Cardiac septum (tissue), 1 donor: ENCODE measurements around a stretch of chr16.

GRCh38 chr16:15672274-15672593, 22.2 kb downstream of the NDE1 start:
- PRO-cap, result no peak

DNA sequence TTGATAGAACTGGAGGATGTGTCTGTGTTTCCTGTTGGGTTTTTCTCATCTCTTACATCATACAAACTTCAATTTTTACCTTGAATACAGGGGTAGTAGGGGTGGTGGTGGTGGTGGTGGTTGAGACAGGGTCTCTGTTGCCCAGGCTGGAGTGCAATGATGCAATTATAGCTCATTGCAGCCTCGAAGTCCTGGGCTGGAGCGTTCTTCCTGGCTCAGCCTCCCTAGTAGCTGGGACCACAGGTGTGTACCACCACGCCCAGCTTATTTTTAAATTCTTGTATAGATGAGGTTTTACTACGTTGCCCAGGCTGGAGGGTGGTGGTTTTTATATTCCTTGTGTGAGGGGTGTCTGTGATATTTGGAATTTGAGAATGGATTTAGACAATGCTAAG, 53.4 kb downstream of the NDE1 start:
- PRO-cap, result no peak

DNA sequence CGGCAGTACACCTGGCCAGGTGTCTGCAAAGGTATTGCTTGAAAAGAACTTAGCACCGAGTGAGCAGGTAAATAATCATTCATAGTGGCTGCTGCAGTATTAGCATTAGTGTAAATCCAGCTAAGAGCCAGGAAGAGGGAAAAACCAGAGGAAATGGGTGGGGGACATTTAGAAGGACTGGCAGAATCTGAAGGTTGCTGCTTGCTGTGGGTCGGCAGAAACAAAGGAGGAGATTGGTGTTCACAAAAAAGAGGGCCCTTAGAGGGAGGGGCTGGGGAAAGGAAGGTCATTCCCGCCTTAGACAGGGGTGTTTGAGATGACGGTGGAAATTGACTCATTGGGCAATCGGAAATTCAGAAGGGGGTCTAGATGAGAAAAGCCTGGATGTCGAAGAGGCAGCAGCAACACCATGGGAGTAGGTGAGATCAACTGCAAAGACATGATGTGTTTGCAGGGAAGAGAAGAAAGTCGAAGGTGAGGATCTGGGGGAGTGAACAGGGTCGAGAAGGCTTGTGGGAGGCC, 86.8 kb downstream of the NDE1 start:
- PRO-cap, result no peak

DNA sequence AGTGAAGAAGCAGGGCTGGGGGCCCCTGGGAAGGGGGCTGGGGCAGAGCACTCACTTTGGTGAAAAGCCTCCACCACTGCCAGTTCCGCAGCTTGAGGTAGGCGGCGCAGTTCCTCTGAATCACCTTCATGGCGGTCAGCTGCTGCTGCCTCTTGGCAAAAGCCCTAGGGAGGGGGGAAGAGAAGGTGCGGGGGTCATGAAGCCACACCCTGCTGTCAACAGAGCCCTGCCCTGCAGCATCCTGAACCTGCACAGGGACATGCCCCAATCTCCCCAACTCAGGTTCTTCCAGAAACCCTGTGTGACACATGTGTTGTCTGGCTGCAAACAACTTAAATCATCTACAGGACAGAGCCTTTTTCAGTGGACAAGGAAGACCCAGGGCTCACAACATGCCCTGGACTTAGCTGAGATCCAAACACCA, 95.0 kb downstream of the NDE1 start:
- PRO-cap, result no peak

GRCh38 chr16:15792588-15793441, 64.0 kb downstream of the MYH11 start:
- PRO-cap, result no peak

- PRO-cap, result no peak
Observed at GRCh38 chr16:15807635-15808290, 49.1 kb downstream of the MYH11 start.

- PRO-cap, result no peak
Observed at GRCh38 chr16:15810512-15810891, 46.3 kb downstream of the MYH11 start.

DNA sequence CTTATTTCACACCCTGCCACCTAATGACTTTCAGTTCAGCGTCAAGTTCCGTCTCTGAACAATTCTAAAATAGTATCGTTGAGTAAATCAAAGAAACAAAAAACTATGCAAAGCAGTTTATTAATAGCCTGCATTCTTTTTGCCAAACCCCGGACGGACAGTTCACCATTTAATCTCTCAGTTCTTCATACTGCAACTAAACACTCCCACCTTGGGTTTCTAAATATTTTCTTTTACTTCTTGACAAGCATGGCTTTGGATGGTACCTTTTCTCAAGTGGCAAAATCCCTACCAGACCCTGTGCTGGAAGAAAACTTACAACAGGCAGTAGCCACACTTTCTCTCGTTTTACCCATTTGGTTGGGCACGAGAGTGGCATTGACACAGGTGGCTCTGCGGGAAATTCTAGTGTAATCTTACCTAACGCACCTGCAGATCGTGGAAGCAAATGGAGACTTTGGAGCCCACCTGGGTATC, 1.1 kb downstream of the MYH11 start:
- PRO-cap, result no peak

- PRO-cap, result no peak
Observed at GRCh38 chr16:15874500-15875128, 13.8 kb downstream of the CEP20 start.

DNA sequence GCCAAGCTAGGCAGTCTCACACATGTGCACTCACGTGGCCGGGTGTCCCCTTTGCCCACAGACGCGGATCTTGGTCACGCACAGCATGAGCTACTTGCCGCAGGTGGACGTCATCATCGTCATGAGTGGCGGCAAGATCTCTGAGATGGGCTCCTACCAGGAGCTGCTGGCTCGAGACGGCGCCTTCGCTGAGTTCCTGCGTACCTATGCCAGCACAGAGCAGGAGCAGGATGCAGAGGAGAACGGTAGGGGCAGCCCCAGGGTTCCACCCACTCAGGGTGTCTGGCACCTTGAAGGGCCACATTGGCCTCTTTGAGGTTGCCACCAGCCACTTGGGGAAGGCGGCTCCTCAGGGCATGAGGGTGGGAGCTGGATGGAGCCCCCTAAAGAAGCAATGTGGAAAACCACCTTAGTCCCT, 132.9 kb downstream of the ABCC6 start:
- PRO-cap, result no peak

DNA sequence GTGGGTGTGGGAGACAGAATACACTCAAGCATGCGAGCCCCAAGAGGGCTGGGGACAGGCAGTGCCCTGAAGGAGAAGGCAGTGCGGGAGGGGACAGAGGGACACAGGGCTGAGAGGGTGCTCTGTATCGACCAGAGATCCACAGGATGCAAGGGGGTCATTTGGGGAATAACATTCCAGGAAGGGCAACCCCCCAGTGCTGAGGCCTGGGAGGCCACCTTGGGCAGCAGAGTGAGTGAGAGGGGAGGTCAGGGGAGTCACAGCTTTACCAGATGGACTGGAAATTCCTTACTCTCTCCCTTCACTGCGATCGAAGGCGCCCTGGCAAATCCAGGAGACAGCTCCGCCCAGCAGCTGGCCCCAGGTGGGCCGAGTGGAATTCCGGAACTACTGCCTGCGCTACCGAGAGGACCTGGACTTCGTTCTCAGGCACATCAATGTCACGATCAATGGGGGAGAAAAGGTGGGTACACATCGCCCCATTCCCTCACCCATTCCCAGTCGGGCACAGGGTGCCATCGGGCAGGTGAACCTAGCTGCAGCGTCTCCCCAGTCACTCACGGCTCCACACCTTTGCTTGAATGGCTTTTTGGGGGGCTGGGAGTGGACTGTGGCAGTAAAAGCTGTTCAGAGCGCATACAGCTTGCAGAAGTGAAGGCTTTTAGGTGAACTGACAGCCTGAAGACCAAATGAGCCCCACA, 91.7 kb downstream of the ABCC6 start:
- PRO-cap, result no peak

GRCh38 chr16:16143741-16144460, 79.4 kb downstream of the ABCC6 start:
- PRO-cap, result no peak

- PRO-cap, result no peak
Observed at GRCh38 chr16:17187845-17188699, 282.7 kb downstream of the XYLT1 start.

DNA sequence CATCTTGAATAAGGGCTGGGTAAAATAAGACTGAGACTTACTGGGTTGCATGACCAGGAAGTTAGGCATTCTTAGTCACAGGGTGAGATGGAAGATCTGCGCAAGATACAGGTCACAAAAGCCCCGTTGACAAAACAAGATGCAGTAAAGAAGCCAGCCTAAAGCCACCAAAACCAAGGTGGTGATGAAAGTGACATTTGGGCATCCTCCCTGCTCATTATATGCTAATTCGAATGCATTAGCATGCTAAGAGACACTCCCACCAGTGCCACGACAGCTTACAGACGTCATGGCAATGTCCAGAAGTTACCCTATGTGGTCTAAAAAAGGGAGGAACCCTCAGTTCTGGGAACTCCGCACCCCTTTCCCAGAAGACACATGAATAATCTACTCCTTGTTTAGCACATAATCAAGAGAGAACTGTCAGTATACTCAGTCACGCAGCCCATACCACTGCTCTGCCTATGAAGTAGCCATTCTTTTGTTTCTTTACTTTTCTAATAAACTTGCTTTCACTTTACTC, 120.4 kb upstream of the XYLT1 start:
- PRO-cap, result no peak

GRCh38 chr16:18535290-18535791, 26.6 kb downstream of the NOMO2 start:
- PRO-cap, result unidirectional peak, minus-strand start at chr16:18535530

DNA sequence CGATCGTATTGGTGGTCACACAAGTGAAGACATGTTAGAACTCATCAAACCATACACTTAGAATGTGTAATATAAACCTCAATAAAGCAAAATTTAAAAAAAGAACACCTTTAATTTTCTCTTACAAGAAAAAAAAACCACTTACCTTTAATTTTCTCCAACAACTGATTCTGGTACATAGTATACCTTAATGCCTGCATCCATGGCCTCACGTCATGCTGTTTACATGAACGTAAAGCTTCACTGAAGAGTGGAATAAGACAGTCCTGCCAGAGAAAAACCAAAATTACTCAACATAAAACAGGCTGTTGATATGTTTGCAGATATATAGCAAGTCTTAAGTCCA, 56.6 kb upstream of the ARL6IP1 start:
- PRO-cap, result no peak

GRCh38 chr16:18955671-18956270, 28.0 kb upstream of the TMC7 start:
- PRO-cap, result no peak

DNA sequence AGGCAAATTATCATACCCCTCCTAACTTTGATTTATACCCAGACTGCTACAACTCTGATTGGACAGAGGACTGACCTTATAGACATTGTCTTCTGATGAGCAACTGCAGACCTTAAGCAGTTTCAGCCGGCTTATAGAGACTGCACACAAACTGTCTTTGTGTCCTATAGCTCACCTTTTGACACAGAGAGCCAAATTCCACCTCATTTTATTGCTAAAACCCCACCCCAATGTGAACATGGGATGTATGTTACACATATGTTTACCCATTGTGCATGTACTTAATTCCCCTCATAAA, 25.0 kb upstream of the TMC7 start:
- PRO-cap, result no peak

DNA sequence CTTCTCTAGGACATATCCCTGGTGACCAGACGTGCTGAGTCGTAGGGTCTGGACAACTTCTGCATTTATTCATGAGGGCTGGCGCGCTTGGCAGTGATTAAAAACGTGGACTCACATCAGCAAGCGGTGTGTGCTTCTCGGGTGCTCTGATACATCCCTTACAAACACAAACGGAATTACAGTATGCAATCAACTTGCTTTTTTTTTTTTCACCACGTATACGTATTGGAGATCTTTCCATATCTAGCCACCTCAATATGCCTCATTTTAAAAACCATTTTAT, 23.2 kb downstream of the ITPRIPL2 start:
- PRO-cap, result no peak

DNA sequence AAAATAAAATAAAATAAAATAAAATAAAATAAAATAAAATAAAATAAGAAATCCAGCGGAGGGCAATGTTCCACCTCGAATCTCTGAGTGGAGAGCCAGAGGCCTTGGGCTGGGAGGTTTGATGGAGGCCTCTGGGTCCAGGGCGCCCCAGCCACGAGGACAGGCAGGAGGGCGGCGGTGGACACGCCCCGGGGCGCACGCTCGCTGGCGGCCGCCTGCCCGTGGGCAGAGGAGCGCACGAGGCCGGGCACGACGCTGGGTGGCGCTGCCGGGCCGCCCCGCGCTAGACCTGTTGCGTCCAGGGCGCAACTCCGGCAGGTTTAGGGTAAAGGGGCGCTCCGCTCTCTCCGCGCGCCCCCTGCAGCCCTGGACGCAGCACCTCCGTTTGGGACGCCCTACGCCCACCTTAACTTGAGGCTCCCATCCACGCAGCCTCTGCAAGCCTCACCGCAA, 476 bp upstream of the SYT17 start:
- PRO-cap, result unidirectional peak, plus-strand start at position 317 of the sequence